Aortic smooth muscle cell (primary cell): Measurements from ENCODE around the genes ZNF350, PPP2R1A, ZNF610, ZNF160 and ZNF677.

DNA sequence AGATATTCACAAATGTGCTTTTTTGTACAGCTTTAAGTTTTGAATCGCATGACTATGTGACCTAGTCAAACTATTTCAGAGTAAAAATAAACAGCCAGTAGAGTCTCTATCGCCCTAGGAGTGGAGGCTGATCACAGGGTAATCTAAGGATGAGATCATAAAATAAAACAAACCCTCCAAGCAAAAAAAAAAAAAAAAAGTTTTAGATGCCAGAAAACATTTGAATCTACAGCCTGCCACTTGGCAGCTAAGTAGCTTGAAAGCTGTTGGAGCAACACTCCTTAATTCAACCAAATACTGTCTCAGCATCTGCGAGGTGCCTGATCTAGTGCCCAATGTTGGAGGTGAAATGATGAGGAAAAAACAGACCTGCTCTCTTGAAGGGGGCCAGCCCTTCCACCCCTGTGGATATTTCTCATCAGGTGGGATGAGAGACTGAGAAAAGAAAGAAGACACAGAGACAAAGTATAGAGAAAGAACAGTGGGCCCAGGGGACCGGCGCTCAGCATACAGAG is 26.7 kb downstream of the ZNF350 start:
- RRBS = no CpG with 5 or more reads among the region's 5 CpGs

- RRBS = no CpG with 5 or more reads among the region's 8 CpGs
These were observed 10.6 kb downstream of the ZNF350 start for GRCh38 chr19:51976128-51976410.

- RRBS = no CpG with 5 or more reads among the region's 41 CpGs
These were observed at the start of gene ZNF350 for GRCh38 chr19:51986090-51987221. ZNF350 (minus strand) TSS chr19:51986840.

DNA sequence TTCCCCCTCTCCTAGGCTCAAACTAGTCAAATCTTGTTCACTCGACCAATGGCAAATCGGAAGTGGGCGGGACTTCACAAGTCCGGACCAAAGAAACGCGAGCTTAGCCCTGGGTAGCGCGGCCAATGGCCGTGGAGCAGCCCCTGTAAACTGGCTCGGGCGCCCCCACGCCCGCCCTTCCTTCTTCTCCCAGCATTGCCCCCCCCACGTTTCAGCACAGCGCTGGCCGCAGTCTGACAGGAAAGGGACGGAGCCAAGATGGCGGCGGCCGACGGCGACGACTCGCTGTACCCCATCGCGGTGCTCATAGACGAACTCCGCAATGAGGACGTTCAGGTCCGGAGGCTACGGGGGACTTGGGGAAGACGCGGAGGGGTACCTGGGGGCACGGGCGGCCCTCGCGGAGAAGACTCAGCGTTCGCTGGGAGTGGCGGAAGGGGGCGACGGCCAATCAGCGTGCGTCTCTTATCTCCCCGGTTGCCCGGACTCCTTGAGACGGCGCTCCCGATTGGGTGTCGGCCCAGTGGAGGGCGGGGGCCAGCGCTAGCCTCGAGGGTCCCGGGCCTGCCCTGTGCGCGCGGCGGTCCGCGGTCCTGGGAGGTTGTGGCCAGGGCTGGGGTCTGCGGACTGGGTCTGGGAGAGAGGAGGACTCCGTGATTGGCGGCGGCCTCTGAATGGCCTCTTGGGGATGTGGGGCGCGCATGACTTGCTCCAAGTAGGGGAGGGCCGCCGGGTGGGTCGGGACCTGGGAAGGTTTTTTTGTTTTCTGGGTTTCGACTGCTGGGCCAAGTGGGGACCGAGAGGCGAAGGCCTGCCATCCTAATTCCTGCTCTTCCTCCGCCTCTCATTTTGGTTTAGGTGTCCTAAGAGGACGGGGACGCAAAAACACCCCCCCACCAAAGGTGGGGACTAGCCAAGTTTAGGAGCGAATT is at the start of gene PPP2R1A:
TSS of gene PPP2R1A (plus strand) at position 214 of the 932 bp plus-strand sequence.
- RRBS = 1% methylated on average over 9 of the region's 76 CpGs

- RRBS = no CpG with 5 or more reads among the region's 10 CpGs
These were observed 4.9 kb upstream of the ZNF480 start for GRCh38 chr19:52291790-52292795.

GRCh38 chr19:52335931-52336465 is at the start of gene ZNF610:
ZNF610 (plus strand) TSS chr19:52336243.
- RRBS = 3% methylated on average over 23 of the region's 37 CpGs

DNA sequence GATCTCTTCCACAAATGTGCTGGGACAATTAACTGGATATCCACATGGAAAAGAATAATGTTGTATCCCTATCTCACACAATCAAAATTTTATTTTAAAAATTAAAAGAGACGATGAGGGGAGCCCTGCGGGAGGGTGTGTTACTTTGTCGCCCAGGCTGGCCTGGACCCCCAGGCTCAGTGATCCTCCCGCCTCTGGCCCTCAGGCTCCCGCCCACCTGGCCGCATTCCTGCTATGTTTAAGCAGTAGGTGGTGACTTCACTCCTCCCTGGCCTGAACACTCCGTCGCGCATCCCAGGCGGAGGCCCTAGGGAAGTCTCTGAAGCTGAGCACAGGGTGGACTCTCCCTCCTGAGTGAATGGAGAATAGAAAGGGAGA is 534 bp upstream of the ZNF701 start:
- RRBS = no CpG with 5 or more reads among the region's 10 CpGs

- RRBS = no CpG with 5 or more reads among the region's 5 CpGs
These were observed 46.3 kb downstream of the ENSG00000269825 start for GRCh38 chr19:52643866-52644593.

DNA sequence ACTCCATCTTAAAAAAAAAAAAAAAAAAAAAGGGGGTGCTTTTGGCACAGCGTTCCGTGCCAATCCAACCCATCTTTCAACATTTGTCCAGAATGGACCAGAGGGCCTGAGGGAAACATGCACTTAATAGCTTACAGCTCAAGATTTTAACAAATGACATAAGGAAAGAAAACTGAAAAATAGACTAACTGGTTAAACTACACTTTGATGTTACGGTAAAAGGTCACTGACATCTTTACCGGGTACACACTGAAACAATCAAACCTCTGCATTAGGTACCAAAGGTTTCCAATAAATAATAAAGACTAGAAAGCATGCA is 45.3 kb downstream of the ENSG00000269825 start:
- RRBS = no CpG with 5 or more reads among the region's 4 CpGs

DNA sequence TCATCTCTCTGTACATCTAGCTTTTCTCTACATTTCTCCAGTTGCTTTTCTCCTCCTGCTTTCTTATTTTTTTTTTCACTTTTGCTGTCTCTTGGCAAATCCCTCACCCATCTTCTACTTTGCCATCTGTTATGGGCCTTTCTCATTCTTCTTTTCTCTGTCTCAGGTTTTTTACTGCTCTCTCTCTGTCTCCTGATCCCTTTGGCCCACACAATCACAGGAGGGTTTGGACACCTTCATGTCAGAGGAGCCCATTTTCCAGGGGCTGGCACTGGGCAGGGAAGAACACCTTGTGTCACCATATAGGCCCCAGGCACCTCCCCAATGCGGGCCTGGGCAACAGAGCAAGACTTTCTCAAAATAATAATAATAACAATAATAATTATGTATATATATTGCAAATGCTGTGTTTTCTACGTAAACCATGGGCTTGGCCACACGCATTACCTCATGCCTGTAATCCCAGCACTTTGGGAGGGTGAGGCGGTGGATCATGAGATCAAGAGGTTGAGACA is 4.4 kb downstream of the ZNF320 start:
- RRBS = no CpG with 5 or more reads among the region's 4 CpGs

- RRBS = 1% methylated on average over 3 of the region's 30 CpGs
These were observed 588 bp downstream of the ZNF888 start for GRCh38 chr19:52922359-52923320.

DNA sequence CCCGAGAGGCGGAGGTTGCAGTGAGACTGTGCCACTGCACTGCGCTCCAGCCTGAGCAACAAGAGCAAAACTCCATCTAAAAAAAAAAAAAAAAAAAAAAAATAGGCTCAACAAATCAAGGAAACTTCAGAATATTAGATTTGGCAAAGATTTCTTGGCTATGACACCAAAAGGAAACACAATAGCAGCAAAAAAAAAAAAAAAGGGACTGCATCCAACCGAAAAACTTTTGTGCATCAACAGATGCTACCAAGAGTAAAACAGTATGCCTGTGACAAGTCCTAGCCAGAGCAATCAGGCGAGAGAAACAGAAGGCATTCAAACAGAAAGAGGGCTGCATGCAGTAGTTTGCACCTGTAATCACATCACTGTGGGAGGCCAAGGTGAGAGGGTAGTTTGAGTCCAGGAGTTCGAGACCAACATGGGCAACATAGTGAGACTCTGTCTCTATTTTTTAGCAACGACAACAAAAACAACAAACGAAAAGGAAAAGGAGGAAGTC is 23.7 kb downstream of the ZNF160 start:
- RRBS = no CpG with 5 or more reads among the region's 8 CpGs

DNA sequence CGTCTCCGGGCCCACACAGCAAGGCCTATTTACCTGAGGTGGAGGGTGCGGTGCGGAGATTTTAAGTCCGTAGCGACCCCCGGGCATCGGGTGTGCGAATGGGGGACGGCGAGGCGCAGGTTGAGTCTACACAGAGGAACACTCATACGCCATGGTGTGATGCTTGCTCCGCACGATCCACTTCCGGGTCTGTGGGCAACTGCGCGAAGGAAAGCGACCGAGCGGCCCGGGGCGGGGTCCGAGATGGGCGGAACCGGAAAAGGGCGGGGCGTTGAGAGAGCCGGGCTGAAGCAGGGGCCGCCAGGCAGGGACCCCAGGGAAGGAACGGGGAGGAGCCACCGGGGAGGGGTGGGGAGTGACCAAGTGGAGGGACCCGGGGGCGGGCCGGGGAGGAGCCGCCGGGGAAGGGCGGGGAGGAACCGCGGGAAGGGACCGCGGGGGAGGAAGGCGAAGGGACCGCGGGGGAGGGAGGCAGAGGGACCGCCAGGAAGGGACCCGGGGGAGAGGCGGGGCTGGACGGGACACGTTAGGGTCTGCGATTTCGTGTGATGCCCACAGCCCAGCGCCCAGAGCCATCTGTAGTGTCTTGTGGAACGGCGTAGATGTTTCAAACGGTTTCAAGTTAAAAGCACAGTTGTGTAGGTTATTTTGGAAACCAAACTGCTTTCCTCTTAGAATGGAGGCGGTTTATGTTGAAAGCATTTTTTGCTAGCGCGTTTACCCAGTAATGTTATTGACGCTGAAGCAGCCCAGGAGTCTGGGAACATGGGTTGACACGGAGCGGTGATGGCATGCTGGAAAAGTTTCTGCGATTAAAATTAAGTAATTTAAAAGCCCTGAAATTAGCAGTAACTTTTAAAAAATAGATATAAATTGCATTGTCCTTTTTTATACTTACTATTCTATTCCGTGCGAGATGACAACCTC is at the start of gene ZNF160:
TSS of gene ZNF160 (minus strand) at position 191 of the 927 bp plus-strand sequence.
- RRBS = 2% methylated on average over 29 of the region's 65 CpGs

- RRBS = no CpG with 5 or more reads among the region's 2 CpGs
These were observed 6.4 kb upstream of the ZNF415 start for GRCh38 chr19:53138851-53139739.

DNA sequence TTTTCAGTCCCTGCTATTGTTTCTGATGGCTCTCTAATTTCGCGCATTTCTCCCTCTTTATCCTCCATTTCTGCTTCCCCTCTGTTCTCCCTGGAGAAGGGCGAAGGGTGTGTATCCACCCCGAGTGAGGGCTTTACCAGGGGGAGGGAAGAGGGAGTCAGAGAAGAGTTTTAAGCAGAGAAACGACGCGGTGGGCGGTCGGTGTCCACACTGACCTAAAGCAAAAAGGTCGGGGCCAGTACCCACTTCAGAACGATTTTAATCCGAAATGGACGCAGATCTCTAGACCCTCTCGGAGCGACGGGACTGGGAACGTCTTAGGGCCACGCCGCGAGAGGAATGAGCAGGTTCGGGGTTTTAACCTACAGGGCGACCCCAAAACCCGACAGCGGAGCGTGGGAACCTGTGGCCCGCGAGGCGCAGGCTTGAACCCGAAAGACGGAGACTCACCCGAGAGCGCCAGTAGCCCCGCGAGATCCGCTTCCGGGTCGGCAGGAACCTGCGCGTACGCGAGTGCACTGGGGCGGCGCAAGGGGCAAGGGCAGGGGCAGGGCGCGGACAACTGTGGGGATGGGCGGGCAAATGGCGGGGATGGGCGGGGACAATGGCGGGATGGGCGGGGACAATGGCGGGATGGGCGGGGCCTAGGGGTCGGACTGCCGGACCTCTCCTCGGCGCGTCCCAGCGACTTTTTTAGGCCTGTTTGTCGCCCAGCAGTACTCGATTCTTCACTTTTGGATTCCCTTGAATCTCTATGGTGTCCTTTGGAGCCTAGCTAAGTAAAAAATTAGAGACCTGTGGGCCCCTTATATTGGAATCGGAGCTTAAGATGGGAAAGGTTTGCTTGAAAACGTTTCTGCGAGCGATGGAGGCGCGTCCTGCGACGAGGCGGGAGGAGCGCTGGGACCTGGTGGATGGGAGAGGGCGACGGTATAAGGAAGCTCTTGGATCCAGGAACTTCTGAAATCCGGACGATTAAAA is at the start of gene ZNF677:
TSS of gene ZNF677 (minus strand) at position 490 of the 981 bp plus-strand sequence.
- RRBS = no CpG with 5 or more reads among the region's 74 CpGs

GRCh38 chr19:53435606-53436512 is 4.1 kb downstream of the ZNF761 start:
- RRBS = no CpG with 5 or more reads among the region's 9 CpGs

- RRBS = no CpG with 5 or more reads among the region's 14 CpGs
These were observed 30.7 kb downstream of the ZNF813 start for GRCh38 chr19:53498089-53498765.

DNA sequence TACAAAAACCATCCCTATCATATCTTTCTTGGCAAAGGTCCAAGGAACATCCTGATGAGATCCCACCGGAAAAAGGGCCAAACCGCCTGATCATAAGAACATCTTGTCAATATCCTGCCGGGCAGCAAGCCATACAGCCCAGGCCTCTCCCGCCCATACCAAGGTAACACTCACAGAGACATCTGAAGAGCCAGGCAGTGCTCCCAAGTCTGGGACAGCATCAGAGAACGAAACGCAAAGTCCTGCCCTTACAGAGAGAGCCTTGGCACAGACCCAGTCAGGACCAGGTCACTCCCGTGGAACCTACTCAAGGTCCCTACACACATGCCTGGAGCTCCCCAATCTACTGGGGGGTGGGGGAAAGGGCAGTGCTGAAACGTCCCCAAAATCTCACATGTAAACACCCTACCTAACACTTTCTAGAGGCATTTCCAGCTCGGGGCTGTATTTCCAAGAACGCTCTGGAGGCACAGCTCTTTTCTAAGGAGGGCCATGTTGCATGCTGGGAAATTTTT is 18.4 kb upstream of the ZNF331 start:
- RRBS = 67% methylated on average over 2 of the region's 10 CpGs

DNA sequence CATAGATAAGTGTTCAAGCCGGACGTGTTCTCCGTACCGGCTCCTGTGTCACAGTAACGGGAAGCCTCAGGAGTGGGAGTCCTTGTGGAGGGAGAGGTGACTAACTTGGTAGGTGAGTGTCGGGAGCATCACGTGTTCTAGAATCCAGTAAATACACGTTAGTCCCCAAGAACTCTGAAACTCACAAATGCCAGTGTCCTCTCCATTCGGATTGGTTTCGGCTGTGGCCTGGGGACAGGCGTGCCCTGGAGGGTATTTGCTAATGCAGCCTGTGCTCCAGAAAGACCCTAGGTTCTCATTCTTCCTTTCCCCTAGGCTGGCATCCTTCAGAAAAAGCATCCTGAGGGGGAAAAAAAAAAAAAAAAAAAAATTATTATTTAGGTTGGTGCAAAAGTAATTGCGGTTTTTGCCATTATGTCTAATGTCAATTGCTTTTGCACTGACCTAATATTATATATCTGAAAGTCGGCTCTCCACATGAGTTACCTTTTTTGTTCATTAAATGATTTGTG is 7.9 kb downstream of the ZNF331 start:
- RRBS = no CpG with 5 or more reads among the region's 13 CpGs

DNA sequence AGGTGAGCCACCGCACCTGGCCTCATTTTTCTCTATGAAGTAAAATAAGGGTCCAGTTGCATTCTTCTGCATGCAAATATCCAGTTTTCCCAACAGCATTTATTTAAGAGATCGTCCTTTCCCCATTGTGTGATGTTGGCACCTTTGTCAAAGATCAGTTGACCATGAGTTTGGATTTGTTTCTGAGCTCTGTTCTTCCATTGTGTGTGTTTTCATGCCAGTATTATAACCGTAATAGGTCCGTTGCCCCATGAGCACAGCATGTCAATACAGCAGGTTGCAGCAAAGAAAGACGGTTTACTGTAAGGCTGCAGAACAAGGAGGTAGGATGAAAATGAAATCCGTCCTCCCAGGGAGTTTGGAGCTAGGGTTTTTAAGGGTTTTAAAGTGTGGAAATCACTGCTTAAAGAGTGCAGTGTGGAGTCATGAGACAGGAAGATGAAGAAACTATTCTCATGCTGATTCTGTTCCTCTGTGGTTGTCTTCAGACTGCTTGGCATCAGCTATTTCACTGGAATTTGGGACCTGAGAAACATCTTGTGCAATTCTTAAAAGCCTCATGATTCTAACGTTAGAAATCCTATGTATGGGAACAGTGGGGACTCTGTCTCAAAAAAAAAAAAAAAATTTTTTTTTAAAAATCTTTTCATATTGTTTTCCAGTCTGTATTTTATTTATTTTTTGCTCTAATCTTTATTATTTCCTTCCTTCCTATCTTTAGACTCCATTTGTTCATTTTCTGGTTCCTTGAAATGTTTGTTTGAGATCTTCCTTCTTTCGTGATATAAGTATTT is 11.3 kb downstream of the ZNF331 start:
- RRBS = no CpG with 5 or more reads among the region's 8 CpGs